ENCODE data around the genes MBTPS2 and EIF2S3.

GRCh38 chrX:21153429-21154021 is 220.7 kb upstream of the CNKSR2 start:
- RRBS = no CpG with 5 or more reads among the region's 3 CpGs
CAGE:
- cytosol, long polyA plus RNA = no peak
- long polyA plus RNA = no peak
- nucleus, long polyA plus RNA = no peak

GRCh38 chrX:21177928-21178435 is 196.2 kb upstream of the CNKSR2 start:
- RRBS = no CpG with 5 or more reads among the region's 2 CpGs
CAGE:
- cytosol, long polyA plus RNA = no peak
- long polyA plus RNA = no peak
- nucleus, long polyA plus RNA = no peak

DNA sequence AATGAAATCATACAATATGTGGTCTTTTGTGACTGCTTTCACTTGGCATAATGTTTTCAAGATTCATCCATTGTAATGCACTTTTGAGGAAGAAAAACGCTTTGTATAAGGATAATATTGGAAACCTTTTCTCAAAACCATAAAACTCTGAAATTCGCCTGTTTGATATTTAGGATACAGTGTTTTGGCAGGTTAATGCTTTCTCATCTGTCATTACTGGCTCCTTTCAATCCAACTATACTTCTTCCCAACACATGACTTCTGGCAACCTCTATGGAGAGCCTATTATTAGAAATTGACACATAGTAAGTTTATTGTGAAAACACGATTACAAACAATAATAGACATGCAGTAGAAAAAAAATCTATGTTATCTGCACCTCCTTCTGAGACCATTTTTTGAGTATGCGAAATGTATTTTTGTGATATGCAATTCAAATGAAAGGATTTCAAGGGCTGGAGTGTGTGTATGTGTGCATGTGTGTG is 4.6 kb upstream of the KLHL34 start:
- RRBS = no CpG with 5 or more reads among the region's 4 CpGs
CAGE:
- cytosol, long polyA plus RNA = no peak
- long polyA plus RNA = no peak
- nucleus, long polyA plus RNA = no peak

DNA sequence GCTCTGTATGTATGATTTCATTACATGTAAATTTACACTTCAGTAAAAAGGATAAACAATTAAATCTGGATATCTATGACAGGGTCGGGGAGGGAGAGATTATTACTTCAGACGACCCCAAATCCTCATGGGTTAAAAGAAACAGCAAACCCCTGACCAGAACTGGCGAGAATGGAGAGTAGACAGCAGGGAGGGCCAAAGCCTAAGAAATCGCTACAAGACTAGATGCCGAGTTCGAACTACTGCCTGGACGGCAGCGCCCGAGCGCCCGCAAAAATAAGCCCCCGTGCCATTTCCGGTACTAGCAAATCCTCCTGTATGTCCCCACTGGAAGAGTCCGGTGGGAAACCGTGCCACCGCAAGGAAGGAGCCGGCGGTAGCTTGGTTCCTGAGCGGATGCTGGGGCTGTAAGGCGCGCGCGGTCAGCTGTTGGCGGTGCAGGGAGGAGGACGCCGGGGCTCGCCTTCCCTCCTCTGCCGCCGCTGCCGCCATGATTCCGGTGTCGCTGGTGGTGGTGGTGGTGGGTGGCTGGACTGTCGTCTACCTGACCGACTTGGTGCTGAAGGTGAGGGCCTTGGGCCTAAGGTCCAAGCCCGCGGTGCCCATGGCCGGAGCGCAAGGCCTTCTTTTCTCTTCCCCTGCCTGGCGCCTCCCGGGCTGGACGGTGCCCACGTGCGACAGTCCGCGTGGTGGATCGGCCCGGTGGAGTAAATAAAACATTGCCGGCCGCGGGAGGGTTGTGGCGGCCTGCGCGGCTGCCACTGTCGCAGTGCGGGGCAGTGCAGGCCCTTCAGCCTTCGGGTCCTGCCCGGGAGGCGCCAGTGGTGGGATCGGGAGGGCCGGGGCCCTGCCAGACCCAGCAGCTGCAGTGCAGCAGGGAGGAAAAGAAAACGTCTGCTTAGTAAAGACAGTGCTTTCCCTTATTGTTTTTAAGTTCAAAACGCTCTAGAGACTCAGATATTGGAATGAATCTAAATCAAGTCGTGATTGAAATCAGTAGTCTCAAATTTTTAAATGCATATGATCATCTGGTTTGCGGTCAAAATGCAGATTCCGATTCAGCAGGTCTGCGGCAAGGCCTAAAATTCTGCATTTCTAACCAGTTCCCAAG is at the start of gene MBTPS2:
Gene MBTPS2, plus strand, starts transcription at position 373 of the 1,111 bp plus-strand sequence.
- RRBS = 18% methylated on average over 29 of the region's 66 CpGs
CAGE:
- cytosol, long polyA plus RNA = no peak
- long polyA plus RNA = no peak
- nucleus, long polyA plus RNA = no peak

DNA sequence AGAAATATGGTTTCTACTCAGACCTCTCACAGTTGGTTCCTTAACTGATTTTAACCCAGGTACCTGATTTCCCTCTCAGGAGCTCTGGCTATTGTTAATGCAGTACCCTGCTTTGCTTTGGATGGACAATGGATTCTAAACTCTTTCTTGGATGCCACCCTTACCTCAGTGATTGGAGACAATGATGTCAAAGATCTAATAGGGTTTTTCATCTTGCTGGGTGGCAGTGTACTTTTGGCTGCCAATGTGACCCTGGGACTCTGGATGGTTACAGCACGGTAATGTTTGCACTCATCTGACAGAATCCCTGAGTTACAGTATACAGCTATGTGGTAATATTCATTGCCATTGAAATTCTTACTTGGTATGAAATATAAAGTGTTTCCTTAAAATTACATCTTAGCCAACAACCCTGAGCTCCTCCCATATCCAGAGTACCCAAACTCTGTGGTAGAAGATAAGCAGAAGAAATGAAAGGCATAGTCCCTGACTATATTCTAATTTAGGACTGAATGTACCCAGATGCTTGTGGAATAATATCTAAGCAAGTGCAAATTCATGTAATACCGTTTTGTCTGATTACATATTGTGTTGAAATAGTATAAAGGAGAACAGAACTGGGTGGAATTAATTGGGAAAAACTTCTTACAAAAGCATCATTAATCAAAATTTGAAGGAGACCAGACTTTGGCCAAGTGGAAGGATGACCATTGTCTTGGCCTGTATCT is 26.8 kb downstream of the YY2 start:
- RRBS = no CpG with 5 or more reads among the region's 2 CpGs
CAGE:
- cytosol, long polyA plus RNA = no peak
- long polyA plus RNA = no peak
- nucleus, long polyA plus RNA = no peak

GRCh38 chrX:21883123-21883893 is 27.5 kb downstream of the YY2 start:
- RRBS = no CpG with 5 or more reads among the region's 9 CpGs
CAGE:
- cytosol, long polyA plus RNA = no peak
- long polyA plus RNA = no peak
- nucleus, long polyA plus RNA = no peak

DNA sequence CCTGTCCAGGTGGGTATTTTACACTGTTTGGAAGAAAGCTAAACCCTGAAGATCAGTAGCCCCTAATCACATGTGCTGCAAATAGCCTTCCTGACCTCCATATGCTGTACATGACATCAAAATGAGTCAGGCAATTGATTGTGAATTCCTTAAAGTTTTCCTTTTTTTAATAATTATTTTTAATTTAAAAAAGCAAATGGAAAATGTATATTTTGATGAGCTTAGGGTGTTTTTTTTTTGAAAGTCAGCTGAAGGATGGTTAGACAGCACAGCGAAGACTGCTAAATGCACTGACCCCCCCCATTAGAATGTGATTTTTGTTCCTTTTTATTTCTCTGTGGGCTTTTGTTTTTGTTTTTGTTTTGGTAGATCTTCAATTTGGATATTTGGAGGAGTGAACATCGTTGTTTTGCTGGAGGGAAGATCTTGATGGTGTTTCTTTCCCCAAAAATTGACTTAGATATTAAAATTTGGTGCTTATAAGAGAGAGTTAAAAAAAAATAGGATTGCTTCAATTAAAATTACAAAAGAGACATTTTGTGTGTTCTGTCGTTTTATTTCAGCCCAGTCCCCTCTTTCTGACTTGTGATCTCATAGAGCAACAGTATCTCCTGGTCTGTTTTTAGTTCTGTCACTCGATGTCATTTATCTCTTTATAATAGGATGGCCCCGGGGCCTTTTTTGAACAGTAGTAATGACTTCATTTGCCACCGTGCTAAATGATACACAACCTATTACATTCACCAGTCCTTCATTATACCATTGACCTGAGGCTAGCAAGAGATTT is 37.6 kb upstream of the PHEX start:
- RRBS = no CpG with 5 or more reads among the region's 6 CpGs
CAGE:
- cytosol, long polyA plus RNA = no peak
- long polyA plus RNA = no peak
- nucleus, long polyA plus RNA = no peak

- RRBS = no CpG with 5 or more reads among the region's 14 CpGs
CAGE:
- cytosol, long polyA plus RNA = no peak
- long polyA plus RNA = no peak
- nucleus, long polyA plus RNA = no peak
Measured at GRCh38 chrX:23659962-23660947, 7.0 kb upstream of the PRDX4 start.

- RRBS = 63% methylated on average over 7 of the region's 14 CpGs
CAGE:
- cytosol, long polyA plus RNA = no peak
- long polyA plus RNA = no peak
- nucleus, long polyA plus RNA = no peak
Measured at GRCh38 chrX:23699771-23700196, 32.5 kb downstream of the PRDX4 start.

DNA sequence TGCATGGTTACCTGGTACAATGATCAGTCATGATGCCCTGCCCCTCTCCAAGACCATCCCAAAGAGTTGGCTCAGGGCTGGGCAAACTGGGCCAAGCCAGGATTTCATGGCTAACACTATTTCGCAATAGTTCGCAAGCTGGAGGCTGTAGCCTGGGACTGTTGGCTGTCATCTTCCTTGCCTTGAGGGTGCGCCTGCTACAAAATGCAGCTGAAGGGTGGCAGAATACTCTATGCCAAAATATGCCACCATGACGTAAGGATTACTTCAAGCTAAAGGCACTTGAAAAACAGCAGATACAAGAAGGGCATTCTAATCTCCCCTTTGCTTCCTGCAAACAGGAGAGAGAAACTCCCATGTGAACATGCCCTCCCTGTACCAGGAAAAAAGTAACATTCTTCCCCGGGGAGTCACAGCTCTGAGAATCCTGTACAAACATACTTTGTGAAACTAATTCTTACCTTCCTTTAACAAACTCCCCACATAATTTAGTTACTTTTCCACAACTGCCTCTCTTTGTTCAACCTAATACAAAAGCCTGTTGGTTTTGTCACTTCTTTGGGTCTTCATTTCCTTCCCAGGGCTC is 21.1 kb downstream of the SAT1 start:
- RRBS = no CpG with 5 or more reads among the region's 5 CpGs
CAGE:
- cytosol, long polyA plus RNA = no peak
- long polyA plus RNA = no peak
- nucleus, long polyA plus RNA = no peak

GRCh38 chrX:23900866-23901359 is 6.8 kb downstream of the APOO start:
- RRBS = no CpG with 5 or more reads among the region's 3 CpGs
CAGE:
- cytosol, long polyA plus RNA = no peak
- long polyA plus RNA = no peak
- nucleus, long polyA plus RNA = no peak

DNA sequence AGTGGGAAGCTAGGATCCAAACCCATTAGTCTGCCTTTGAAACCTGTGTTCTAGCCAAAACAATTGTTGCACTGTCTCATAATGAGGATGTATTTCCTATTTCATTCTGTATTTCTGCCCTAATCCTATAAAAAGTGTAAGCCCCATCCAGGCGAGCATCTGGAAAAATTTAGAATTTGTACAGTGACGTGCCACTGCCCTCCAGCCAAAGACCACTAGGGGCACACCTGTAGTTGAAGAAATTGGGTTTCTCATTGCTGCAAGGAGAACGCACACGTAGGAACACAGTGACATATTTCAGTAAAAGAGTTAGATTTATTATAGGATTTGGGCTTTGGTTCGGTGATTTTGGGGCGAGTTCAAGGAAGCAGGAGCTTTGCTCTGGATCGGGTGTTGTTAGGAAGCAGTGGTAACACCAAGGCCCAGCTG is 796 bp downstream of the CXorf58 start:
- RRBS = no CpG with 5 or more reads among the region's 7 CpGs
CAGE:
- cytosol, long polyA plus RNA = no peak
- long polyA plus RNA = no peak
- nucleus, long polyA plus RNA = no peak

- RRBS = no CpG with 5 or more reads among the region's 9 CpGs
CAGE:
- cytosol, long polyA plus RNA = no peak
- long polyA plus RNA = no peak
- nucleus, long polyA plus RNA = no peak
Measured at GRCh38 chrX:24023908-24024267, 3.1 kb downstream of the KLHL15 start.

- RRBS = under 1% methylated on average over 10 of the region's 64 CpGs
CAGE:
- cytosol, long polyA plus RNA = start-site peak on the plus strand at chrX:24054903-24055007, 668 and 980 reads in 2 replicates
- long polyA plus RNA = start-site peak on the plus strand at chrX:24054915-24055007, 433 and 613 reads in 2 replicates
- nucleus, long polyA plus RNA = start-site peak on the plus strand at chrX:24054901-24055001, 646 and 316 reads in 2 replicates
Measured at GRCh38 chrX:24054074-24055110, at the start of gene EIF2S3. Gene EIF2S3, plus strand, starts transcription at chrX:24054956.

DNA sequence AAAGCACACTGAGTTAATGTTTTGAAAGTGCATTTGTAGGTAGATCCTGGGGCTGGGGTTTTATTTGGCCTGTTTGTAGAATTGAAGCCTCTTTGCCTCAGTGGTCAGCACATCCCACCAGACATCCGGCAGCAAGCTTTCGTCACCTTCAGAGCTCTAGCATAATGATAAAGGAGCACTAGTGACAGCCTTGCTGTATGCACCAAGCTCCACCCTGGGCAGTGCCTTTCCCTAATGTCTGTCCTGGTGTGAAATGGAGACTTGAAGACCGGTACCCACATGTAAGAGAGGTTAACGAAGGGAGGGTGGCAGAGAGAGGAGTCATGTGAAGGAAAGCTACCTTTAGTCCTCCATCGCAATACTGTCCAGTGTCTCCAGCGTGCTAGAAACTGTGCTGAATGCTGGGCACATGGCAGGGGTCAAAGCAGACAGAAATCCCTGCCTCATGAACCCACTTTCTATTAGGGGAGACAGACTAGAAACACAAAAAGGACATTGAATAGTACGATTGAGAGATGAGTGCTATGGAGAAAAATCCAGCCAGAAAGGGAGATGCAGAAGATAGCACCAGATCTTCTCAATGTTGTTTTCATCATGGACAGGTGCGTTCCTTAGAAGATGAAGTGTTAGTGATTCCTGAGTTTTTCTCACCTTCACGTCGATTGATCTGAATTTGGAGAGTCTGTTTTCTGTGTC is 80.5 kb downstream of the PDK3 start:
- RRBS = no CpG with 5 or more reads among the region's 10 CpGs
CAGE:
- cytosol, long polyA plus RNA = no peak
- long polyA plus RNA = no peak
- nucleus, long polyA plus RNA = no peak

DNA sequence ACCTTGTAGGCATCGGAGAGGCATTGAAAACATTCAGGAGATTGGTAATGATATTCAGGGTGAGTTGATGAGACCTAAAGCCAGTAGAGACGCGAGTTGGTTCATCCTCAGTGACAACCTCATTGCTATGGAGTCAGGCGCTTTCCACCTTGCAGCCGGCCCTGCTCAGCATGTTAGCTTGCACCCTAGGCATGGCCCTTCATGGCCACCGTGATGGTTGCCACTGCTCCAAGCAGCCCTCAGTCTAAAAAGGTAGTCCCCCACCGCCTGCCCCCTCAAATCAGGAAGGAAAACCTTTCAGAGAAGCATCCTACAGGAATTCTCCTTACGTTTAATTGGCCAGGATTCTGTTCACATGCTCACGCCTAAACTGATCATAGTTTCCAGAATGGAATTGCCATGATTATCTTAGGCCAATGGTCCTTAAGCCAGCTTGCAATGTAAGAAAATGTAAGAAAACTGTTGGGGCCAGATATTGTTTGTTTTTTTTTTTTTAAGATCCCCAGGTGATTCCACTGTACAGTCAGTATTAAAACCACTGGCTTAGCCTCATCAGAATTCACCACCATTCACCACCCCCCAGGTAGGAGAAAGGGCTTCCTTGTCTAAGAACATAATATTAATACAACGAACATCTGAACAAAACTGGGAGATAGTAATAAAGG is 114.4 kb downstream of the POLA1 start:
- RRBS = no CpG with 5 or more reads among the region's 10 CpGs
CAGE:
- cytosol, long polyA plus RNA = no peak
- long polyA plus RNA = no peak
- nucleus, long polyA plus RNA = no peak

DNA sequence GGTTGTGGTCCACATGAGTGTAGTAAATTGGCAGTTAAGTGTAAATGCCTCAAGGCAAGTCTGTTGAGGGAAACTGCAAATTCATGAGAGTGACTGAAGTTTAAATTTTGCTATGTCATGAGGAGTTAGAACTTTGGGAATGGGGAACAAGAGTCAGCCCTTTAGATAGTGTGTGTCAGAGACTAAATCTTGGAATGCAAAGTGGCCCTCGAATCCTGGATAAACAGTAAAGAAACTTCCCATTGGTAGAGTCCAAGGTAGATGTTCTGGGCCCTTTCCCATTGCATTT is 11.7 kb downstream of the MAGEB5 start:
- RRBS = no CpG with 5 or more reads among the region's 1 CpG
CAGE:
- cytosol, long polyA plus RNA = no peak
- long polyA plus RNA = no peak
- nucleus, long polyA plus RNA = no peak

DNA sequence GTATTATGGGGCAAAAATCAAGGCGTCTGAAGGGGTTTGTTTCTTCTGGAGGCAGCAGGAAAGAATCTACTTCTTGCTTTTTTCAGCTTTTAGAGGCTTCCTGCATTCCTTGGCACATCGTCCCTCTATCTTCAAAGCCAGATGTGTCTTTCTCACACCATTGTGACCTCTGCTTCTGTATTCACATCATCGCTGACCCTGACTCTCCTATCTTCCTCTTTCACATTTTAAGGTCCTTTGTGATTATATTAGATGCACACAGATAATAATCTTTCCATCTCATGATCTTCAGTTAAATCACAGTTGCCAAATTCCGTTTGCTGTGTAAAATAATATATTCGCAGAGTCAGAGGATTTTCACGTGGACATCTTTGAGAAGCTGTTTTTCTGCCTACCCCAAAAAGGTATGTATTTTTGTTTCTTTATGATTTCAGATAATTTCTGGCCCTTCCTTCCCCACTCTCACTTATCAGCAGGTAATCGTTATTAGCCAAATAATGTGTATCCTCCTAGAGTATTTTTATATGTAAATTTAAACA is 112.6 kb downstream of the PPP4R3C start:
- RRBS = no CpG with 5 or more reads among the region's 7 CpGs
CAGE:
- cytosol, long polyA plus RNA = no peak
- long polyA plus RNA = no peak
- nucleus, long polyA plus RNA = no peak

GRCh38 chrX:27996176-27996485 is 14.9 kb upstream of the DCAF8L1 start:
- RRBS = no CpG with 5 or more reads among the region's 3 CpGs
CAGE:
- cytosol, long polyA plus RNA = no peak
- long polyA plus RNA = no peak
- nucleus, long polyA plus RNA = no peak

DNA sequence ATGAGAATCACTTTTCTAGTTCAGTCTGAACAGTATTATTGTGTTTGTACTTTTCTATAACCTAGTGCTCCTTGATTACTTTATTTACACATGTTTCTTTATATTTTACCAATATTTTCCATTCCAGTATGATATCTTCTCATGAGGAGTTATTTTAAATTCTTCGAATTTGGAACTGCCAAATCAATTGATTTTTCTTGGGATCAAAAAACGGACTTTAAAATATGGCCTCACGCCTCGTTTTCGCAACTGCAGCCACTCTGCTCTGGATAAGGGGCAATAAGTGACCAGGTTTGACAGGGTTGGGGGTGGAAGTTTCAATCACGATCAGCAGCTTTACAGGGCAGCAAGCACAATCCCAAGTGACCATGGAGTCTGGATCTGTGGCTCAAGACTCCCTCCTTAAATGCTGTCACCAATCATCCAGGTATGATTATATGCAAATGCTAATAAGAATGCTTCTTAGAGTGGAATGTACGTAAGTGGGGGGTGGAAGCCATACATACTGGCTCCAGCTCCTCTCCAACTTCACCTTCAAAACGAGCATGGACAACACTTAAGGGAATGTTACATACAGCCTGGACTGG is 176.8 kb upstream of the DCAF8L1 start:
- RRBS = no CpG with 5 or more reads among the region's 8 CpGs
CAGE:
- cytosol, long polyA plus RNA = no peak
- long polyA plus RNA = no peak
- nucleus, long polyA plus RNA = no peak

All from IMR-90 (cell line).